Adrenal gland (tissue), 7 donors: ENCODE results near the gene FOXO3.

DNA sequence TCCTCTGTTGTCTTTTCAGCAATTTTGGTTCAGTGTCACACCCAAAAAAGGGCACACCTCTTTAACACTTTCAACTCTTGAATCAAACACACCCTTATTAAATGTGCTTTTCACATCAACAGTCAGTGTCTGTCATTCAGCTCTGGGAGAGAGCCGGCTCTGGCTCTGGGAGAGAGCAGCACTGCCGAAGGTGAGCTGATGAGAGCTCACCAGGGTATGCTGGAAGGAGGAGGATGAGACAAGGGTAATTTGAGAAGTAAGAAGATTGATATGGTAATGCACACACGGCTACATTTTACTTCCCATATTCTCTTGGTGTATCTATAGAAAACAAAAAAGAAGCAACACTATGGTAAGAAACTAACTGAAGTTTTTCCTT, 134.2 kb downstream of the RTN4IP1 start:
- PRO-cap, 3 experiments = no peak in any of the 3 experiments
- RAMPAGE, long total RNA, 4 experiments = no peak in any of the 4 experiments
- RRBS = no CpG with 5 or more reads among the region's 3 CpGs

DNA sequence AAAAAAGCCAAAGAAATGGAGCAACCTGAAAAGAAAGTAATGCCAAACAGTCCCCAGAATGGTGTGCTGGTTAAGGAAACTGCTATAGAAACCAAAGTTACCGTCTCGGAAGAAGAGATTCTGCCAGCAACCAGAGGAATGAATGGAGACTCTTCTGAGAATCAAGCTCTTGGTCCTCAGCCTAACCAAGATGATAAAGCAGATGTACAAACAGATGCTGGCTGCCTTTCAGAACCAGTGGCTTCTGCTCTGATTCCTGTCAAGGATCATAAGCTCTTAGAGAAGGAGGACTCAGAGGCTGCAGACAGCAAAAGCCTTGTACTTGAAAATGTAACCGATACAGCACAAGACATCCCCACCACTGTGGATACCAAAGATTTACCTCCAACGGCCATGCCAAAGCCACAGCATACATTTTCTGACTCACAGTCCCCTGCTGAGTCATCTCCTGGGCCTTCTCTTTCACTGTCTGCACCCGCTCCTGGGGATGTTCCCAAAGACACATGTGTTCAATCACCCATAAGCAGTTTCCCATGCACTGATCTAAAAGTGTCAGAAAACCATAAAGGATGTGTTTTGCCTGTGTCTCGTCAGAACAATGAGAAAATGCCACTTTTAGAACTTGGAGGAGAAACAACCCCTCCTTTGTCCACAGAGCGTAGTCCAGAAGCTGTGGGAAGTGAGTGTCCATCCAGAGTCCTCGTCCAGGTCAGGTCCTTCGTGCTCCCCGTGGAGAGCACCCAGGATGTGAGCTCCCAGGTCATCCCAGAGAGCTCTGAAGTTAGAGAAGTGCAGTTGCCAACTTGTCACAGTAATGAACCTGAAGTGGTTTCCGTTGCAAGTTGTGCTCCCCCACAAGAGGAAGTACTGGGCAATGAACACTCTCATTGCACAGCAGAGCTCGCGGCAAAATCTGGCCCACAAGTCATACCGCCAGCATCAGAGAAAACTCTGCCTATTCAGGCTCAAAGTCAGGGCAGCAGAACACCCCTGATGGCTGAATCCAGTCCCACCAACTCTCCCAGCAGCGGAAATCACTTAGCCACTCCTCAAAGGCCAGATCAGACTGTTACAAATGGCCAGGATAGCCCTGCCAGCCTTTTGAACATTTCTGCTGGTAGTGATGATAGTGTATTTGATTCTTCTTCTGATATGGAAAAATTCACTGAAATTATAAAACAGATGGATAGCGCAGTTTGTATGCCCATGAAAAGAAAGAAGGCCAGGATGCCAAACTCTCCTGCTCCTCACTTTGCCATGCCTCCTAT, 109.5 kb downstream of the RTN4IP1 start:
- PRO-cap, 3 experiments = peak in 3 of 3 experiments; most common plus-strand start position 897 of the sequence (in 3); most common minus-strand start position 816 of the sequence (in 2)
- RAMPAGE, long total RNA, 4 experiments = no peak in any of the 4 experiments
- RRBS = no CpG with 5 or more reads among the region's 16 CpGs

- PRO-cap, 3 experiments = no peak in any of the 3 experiments
- RAMPAGE, long total RNA, 4 experiments = no peak in any of the 4 experiments
- RRBS = no CpG with 5 or more reads among the region's 11 CpGs
These were observed 158.4 kb downstream of the QRSL1 start for GRCh38 chr6:106787608-106788291.

DNA sequence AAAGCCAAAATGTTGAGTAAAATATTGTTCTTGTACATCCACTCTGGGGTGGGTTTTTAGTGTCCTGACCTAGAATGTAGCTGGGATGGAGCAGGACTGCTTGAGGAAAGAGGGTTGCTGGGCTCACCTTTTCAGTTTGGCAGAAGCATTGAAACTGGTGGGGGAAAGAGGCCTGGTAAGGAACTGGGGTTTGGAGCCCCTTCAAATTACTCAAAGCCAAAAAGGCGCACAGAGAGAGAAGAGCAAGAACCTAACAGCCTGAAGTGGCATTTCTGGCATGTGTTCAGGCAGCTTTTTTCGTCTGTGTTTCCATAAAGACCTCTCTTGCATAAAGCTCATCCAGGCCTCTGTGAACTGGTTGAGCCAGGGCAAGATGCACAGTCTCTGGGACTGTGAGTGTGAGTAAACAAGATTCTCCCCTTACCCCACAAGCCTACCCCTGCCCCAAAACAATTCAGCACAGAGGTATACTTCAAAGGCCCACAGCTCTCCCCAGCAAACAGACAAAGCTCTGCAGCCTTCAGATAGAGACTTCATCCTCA, 167.8 kb downstream of the QRSL1 start:
- PRO-cap, 3 experiments = no peak in any of the 3 experiments
- RAMPAGE, long total RNA, 4 experiments = no peak in any of the 4 experiments
- RRBS = no CpG with 5 or more reads among the region's 2 CpGs

DNA sequence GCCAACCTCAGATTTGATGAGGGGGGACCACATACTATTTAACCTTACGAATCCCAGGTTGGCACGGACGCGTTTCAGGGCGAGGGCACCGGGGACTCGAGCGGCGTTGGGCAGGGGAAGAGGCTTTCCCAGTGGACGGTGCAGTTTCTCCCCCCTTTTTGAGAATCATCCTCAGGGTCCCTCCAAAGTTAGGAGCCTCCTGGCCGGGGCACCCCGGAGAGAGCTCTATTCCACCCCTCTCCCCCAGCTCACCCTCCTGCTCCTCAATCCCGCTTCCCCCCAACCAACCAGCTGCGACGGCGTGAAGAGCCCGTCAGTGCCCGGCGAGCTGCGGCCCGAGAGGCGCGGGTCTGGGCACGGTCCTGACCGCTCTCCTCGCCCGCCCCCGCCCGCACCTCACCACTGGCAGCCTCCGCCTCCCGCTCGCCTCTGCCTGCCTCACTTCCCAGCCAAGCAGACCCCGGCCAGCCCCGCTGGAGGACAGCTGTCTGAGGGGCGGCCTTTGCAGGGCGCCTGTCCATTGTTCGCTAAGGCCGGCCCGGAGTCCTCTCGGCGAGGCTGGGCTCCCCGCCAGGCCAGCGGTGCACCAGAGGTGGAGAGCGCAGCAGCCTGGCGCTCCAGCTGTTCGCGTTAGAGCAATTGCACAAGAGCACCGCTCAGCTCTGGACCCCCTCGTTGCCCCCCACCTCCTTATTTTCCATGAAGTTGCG, 1.1 kb downstream of the SOBP start:
- PRO-cap, 3 experiments = peak in 3 of 3 experiments; most common plus-strand start position 316 of the sequence (in 2); most common minus-strand start position 431 of the sequence (in 3)
- RAMPAGE, long total RNA, 4 experiments = no peak in any of the 4 experiments
- RRBS = under 1% methylated on average over 9 of the region's 50 CpGs

GRCh38 chr6:107634479-107635471, 144.9 kb downstream of the SOBP start:
- PRO-cap, 3 experiments = peak in 1 of 3 experiments; most common minus-strand start chr6:107634724 (in 1)
- RAMPAGE, long total RNA, 4 experiments = no peak in any of the 4 experiments
- RRBS = 37% methylated on average over 45 of the region's 125 CpGs

DNA sequence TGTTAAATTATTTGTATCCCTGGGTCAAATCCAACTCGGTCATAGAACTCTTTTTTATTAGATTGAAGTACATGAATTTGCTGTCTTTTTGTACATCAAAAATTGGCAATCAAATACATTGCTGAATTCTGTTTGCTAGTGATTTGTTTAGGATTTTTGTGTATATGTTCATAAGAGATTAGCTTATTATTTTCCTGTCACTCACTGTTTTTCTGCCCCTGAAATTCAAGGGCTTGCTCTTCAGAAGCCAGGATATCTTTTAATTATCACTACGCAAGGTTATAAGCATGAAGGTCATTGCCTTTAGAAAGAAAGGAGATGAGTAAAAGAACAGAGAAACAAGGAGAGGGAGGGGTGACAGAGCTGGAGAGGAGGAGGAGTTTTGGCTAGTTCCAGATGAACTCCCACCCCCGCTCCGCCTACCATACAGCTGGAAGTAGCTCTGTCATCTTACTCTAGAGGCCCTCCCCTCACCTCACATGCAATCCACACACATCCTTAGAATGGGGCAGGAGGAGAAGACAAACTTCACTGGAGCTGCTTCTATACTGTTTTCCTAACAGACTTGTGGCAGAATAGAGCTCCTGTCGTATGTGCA, 144.8 kb downstream of the SCML4 start:
- PRO-cap, 3 experiments = peak in 2 of 3 experiments; most common plus-strand start position 491 of the sequence (in 1)
- RAMPAGE, long total RNA, 4 experiments = no peak in any of the 4 experiments
- RRBS = no CpG with 5 or more reads among the region's 5 CpGs

- PRO-cap, 3 experiments = no peak in any of the 3 experiments
- RAMPAGE, long total RNA, 4 experiments = no peak in any of the 4 experiments
- RRBS = no CpG with 5 or more reads among the region's 5 CpGs
These were observed 110.9 kb downstream of the SCML4 start for GRCh38 chr6:107713252-107713628.

DNA sequence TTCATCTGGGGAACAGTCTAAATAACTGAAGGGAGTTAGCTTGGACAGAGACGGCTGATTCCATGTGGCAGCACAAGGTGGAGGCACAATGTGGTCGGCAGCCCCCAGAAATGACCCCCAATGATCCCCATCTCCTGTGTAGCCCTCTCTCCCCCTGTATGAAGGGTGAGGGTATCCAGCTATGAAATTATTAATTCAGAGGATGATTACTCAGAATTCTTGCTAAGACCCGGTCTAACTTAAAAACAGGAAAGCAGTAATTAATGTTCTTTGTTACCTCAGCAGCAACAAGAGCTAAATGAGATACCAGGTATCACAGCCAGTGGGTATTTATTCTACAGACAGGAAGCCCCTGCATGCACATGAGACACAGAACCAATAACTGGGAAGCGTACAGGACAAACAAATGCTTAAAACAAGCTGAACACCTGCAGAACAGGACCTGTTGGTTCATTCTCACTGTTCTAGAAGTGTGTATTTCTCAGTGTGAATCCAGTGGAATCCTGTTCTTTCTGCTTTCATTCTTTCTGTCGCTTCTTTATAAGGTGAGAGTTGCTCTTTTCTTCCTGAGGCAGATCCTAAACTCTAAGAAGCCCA, 31.0 kb downstream of the SCML4 start:
- PRO-cap, 3 experiments = no peak in any of the 3 experiments
- RAMPAGE, long total RNA, 4 experiments = no peak in any of the 4 experiments
- RRBS = no CpG with 5 or more reads among the region's 5 CpGs

- PRO-cap, 3 experiments = no peak in any of the 3 experiments
- RAMPAGE, long total RNA, 4 experiments = no peak in any of the 4 experiments
- RRBS = no CpG with 5 or more reads among the region's 6 CpGs
These were observed 7.2 kb downstream of the SCML4 start for GRCh38 chr6:107816751-107817529.

- PRO-cap, 3 experiments = no peak in any of the 3 experiments
- RAMPAGE, long total RNA, 4 experiments = no peak in any of the 4 experiments
- RRBS = no CpG with 5 or more reads among the region's 2 CpGs
These were observed 44.8 kb upstream of the SCML4 start for GRCh38 chr6:107868623-107869529.

DNA sequence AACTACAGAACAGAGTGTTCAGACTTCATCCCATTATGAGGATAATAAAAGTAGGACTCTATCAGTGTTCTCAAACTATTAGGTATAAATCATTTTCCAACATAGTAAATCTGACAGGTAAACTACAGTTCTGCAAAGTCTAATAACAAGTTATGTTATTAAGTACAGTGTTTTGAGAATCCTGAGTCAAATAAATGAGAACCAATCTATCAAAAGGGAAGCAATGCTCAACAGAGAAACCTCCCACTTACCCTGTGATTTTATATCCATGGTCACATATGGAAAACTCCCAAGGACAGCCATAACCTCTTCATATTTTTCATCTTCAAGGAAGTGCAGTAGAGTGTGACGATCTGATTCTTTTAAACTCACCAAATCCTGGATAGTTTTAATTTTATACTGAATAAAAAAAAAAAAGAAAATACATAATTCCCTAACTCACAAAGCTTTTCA, 56.9 kb downstream of the SEC63 start:
- PRO-cap, 3 experiments = no peak in any of the 3 experiments
- RAMPAGE, long total RNA, 4 experiments = no peak in any of the 4 experiments
- RRBS = no CpG with 5 or more reads among the region's 1 CpG

- PRO-cap, 3 experiments = no peak in any of the 3 experiments
- RAMPAGE, long total RNA, 4 experiments = no peak in any of the 4 experiments
- RRBS = no CpG with 5 or more reads among the region's 4 CpGs
These were observed 19.0 kb downstream of the SEC63 start for GRCh38 chr6:107939063-107939428.

DNA sequence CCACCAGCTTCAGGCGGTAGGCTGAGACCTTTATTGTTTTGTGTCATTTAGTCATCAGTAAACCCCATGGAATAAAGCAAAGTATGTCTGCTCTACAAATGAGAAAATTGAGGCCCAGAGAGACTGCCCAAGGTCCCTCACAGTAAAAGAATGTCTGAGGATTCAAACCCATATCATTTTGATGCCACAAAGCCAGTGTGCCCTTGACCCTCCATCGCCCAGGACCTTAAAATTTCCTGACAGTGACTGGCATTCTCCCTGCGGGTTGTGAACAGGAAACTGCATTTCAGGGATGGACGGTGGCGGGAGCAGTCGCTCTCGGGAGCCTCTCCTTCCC, 1.2 kb upstream of the SEC63 start:
- PRO-cap, 3 experiments = peak in 3 of 3 experiments; most common plus-strand start position 284 of the sequence (in 2)
- RAMPAGE, long total RNA, 4 experiments = no peak in any of the 4 experiments
- RRBS = no CpG with 5 or more reads among the region's 7 CpGs

GRCh38 chr6:108558579-108558792, 2.2 kb upstream of the FOXO3 start:
- PRO-cap, 3 experiments = peak in 3 of 3 experiments; most common plus-strand start chr6:108558696 (in 3)
- RAMPAGE, long total RNA, 4 experiments = no peak in any of the 4 experiments
- RRBS = 1% methylated on average over 13 of the region's 16 CpGs

DNA sequence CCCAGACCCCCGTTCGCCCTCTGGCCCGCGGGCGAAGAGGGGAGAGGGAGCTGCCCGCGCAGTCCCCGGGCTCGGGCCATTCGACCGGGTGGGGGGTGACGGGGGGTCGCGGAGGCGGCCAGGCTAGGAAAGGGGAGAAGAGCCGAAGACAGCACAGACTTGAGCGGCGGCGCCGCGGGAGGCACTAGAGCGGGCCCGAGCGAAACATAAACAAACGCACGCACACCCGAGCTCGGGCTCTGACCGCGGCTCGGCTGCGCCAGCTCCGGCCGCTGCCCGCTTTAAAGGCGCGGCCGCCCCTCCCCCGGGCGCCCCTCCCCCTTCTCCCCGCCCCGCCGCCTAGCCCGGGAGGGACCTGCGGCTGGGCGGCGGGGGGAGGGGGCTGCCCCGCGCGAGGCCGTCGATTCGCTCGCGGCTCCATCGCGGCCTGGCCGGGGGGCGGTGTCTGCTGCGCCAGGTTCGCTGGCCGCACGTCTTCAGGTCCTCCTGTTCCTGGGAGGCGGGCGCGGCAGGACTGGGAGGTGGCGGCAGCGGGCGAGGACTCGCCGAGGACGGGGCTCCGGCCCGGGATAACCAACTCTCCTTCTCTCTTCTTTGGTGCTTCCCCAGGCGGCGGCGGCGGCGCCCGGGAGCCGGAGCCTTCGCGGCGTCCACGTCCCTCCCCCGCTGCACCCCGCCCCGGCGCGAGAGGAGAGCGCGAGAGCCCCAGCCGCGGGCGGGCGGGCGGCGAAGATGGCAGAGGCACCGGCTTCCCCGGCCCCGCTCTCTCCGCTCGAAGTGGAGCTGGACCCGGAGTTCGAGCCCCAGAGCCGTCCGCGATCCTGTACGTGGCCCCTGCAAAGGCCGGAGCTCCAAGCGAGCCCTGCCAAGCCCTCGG, at the start of gene FOXO3:
Gene FOXO3, plus strand, starts transcription at position 441 of the 877 bp plus-strand sequence.
- PRO-cap, 3 experiments = peak in 3 of 3 experiments; most common plus-strand start position 484 of the sequence (in 2); most common minus-strand start position 256 of the sequence (in 3)
- RAMPAGE, long total RNA, 4 experiments = start-site peak on the minus strand in 1 of 4 experiments, centred at position 257 of the sequence, 25 reads per replicate
- RRBS = 6% methylated on average over 35 of the region's 112 CpGs

- PRO-cap, 3 experiments = no peak in any of the 3 experiments
- RAMPAGE, long total RNA, 4 experiments = no peak in any of the 4 experiments
- RRBS = no CpG with 5 or more reads among the region's 3 CpGs
These were observed 25.2 kb downstream of the FOXO3 start for GRCh38 chr6:108585912-108586292.

DNA sequence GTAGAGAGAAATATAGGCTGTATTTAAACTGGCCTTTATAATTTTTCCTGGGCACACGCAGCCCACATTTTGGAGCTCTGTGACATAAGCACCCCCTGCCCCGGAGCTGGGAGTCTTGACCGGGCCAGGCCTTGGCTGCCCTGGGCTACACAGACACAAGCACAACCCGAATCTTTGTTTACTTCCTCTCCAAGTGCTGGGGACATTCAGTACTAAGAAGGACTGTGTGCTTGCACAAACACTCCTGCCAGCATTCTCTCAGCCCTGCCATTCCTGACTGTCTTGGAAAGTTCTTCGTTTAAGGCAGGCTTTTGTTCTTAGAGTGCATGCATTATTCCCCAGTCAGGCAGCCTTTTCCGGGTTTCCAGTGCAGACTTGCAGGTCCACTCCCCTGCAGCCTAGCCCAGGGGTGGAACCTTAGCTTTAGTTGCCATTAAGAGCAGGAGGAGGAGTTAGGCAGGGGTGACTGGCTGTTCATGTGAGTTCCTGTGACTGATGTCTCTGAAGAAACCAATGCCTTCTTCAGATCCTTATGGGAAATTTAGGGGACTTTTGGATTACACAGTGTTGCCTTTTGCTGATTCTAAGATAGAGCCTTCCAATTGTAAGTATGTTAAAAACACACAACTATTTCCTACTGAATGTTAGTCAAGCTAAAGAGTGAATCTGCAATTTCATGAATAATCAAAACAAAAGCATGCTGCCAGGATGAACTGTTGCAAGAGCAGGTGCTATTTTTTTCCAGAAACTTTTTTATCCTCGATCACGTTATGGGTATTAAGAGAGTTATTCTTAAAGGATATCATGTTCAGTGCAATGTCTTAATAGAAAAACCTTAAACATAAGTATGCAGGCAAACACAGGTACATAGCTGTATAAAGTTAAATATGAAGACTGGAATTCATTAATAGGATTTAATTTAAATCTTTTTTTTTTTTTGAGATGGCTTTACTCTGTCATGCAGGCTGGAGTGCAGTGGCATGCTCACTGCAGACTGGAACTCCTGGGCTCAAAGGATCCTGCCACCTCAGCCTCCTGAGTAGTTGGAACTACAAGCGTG, 28.8 kb downstream of the FOXO3 start:
- PRO-cap, 3 experiments = peak in 1 of 3 experiments; most common minus-strand start position 356 of the sequence (in 1)
- RAMPAGE, long total RNA, 4 experiments = no peak in any of the 4 experiments
- RRBS = no CpG with 5 or more reads among the region's 9 CpGs

DNA sequence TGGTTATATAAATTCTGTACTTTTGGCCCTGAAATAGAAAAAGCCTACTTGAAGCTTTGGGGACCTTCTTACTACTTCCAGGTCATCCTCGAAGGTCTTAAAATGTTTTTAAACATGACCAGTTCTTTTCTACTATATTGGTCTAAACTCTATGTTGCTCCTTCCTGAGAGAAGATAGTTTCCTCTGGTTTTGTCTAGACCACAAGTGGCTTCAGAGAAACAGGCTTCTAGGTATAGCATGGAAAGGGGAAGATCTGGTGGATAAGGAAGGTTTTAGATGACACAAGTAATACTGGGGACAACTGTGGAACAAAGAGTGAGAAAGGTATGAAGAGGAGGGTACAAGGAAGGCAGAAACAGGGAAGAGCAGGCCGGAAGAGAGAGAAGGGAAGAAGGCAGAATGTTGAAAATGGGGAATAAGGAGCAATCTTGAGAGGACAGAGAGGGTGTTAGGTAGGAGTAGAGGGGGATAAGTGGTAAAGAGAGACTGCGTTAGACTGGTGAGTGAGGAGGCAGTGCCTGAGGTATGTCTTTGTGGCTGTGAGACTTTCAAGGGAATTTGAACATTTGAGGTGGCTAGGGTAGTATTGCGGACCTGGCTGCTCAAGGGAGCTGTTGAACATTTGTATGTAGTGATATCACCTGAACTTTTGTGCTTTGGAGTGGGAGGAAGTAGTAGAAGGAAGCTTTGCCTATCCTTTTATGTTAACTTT, 69.3 kb downstream of the FOXO3 start:
- PRO-cap, 3 experiments = no peak in any of the 3 experiments
- RAMPAGE, long total RNA, 4 experiments = no peak in any of the 4 experiments
- RRBS = no CpG with 5 or more reads among the region's 4 CpGs

DNA sequence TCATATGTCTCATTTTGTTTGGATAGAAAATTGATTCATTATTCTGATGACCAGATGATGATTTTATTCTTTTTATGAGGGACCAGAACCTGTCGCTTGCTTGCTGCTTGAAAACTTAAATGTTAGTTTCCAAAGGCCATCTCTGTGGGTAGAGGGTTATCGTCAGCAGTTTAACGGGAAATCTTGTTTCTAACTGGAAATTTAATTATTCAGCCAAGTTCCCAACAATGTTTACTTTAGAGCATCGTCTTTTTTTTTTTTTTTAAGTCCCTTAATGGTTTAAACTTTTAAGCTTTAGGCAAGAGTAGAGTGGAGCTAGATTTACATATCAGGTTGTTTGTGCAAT, 93.7 kb downstream of the FOXO3 start:
- PRO-cap, 3 experiments = no peak in any of the 3 experiments
- RAMPAGE, long total RNA, 4 experiments = no peak in any of the 4 experiments
- RRBS = no CpG with 5 or more reads among the region's 4 CpGs